Parietal lobe (tissue), 2 donors: ENCODE measurements around a stretch of chr13.

DNA sequence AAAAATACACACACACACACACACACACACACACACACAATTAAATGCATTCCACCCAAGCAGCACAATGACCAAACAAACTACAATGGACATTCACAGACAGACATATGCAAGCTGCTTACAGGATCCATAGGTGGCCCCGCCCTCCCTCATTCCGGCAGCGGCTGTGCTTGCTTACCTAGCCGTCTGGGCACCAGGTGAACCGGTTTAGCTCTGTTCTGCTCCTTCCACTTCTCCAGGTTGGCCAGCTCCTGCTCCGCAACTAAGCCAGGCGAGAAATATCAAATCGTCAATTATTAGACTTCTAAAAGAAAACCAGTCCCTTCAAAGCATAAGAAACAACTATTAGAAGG is 23.1 kb downstream of the EPSTI1 start:
- RAMPAGE, long total RNA = no peak

DNA sequence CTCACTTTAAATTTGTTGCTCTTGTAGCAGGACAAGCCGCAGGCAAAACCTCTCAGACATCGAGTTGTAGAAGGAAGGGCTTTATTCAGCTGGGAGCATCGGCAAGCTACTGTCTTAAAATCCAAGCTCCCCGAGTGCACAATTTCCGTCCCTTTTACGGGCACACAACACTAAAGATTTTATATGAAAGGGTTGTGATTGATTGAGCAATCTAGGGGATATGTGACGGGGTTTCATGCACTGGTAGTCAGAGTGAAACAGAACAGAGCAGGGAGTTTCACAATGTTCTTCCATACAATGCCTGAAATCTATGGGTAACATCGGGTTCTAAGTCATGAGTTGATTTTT is 21.9 kb downstream of the DNAJC15 start:
- RAMPAGE, long total RNA = no peak

DNA sequence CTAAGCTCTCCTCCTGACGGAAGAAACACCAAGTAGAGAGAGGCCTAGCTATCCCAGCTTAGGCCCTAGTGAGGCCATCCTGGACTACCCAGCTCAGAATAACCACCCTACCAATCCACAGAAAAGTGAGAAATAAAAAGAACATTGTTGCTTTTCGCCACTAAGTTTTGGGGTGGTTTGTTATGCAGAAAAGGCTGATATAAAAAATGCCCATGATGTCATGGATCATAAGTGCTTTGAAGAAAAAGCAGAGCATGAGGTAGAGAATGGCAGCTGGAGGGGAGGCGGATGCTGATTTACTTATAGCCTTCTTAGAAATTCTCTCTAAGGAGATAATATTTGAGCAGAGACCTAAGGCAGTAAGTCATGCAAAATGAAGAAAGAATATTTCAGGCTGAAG is 73.5 kb downstream of the DNAJC15 start:
- RAMPAGE, long total RNA = no peak

GRCh38 chr13:43307637-43308369 is 284.4 kb downstream of the DNAJC15 start:
- RAMPAGE, long total RNA = no peak

GRCh38 chr13:43363927-43364726 is 340.7 kb downstream of the DNAJC15 start:
- RAMPAGE, long total RNA = no peak

- RAMPAGE, long total RNA = no peak
These were observed 178.0 kb downstream of the ENOX1 start for GRCh38 chr13:43608769-43609140.

- RAMPAGE, long total RNA = no peak
These were observed 17.3 kb downstream of the CCDC122 start for GRCh38 chr13:43862095-43862864.

DNA sequence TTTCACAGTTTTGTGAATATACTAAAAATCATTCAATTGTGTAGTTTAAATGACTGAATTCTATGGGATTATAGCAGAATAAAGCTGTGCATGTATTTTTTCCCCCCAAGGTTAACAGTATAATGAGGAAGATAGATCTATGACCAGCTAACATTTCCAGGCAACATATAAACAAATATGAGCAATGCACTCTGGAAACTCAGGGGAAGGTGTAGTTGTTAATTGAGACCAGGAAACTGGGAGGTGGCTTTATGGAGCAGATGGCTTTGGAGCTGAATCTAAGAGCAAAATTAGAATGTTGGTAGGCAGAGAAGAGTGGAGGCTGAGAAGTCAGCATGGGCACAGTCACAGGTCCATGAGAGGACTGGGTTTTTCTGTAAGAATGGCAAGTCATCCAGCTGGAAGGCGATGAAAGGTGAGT is 41.6 kb downstream of the LACC1 start:
- RAMPAGE, long total RNA = no peak

- RAMPAGE, long total RNA = no peak
These were observed 56.0 kb downstream of the SMIM2 start for GRCh38 chr13:44104969-44105473.

DNA sequence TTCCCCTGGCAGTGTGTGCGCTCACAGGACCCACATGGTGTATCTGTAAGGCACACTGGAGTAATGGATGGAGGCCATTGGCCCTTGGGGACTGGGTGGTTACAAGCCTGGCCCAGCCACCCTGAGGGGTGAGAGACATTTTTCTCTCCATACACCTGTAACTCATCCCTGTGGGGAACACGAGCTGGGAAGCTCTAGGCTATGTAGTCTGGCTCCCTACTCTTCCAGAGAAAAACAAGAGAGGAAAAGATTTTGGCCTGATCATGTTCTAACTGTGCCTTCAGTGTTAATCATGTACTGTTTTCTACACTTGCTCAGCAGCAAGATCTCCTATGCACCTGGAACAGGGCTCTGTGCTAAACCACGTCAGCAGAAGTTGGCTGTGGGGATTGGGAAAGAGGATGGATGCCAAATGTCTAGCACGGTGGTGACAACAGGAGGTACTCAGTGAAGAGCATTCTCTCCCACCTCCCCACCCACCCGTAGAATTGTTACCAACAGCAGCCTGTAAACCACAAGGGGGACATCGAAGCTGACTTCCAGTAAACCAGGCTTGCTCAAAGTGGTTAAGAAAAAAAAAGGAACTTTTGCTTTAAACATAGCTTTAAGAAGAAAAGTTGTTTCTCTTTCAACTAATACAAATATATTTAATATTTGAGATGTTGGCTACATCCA is 44.2 kb downstream of the SMIM2 start:
- RAMPAGE, long total RNA = no peak

- RAMPAGE, long total RNA = no peak
These were observed 43.8 kb downstream of the SMIM2 start for GRCh38 chr13:44117348-44117569.

- RAMPAGE, long total RNA = no peak
These were observed 5.5 kb downstream of the SMIM2 start for GRCh38 chr13:44155585-44155998.

DNA sequence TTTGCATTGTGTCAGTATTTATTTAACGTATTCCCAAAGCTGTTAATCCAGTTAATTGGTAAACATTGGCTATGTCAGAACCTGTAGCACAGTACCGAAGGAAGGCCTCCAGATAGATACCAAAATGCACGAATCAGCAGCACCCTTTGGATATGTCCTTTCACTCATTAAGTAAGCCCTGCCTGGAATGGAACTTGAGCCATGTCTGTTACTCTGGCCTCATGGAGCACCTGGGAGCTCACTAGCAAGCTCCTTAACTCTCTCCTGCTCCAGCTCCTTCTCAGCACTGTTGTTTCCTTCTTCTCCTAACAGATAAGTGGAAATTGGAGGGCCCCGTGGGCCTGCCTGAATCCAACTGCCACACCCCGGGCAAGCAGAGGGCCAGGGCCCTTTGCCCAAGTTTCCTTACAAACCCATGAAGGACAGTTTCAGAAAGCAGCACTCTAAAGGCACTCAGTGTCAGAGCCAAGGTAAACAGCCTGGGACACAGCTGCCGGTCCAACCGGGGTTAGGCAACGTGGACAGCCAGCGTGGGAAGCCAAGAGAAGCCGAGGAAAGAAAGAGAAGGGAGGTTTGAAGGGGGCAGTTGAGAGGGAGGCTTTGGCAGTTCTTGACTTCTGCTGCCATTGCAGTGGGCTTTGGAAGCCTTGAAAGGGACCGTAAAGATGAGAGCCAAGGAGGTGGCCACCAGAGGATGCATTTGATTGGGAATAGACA is 57.7 kb upstream of the SMIM2 start:
- RAMPAGE, long total RNA = no peak

DNA sequence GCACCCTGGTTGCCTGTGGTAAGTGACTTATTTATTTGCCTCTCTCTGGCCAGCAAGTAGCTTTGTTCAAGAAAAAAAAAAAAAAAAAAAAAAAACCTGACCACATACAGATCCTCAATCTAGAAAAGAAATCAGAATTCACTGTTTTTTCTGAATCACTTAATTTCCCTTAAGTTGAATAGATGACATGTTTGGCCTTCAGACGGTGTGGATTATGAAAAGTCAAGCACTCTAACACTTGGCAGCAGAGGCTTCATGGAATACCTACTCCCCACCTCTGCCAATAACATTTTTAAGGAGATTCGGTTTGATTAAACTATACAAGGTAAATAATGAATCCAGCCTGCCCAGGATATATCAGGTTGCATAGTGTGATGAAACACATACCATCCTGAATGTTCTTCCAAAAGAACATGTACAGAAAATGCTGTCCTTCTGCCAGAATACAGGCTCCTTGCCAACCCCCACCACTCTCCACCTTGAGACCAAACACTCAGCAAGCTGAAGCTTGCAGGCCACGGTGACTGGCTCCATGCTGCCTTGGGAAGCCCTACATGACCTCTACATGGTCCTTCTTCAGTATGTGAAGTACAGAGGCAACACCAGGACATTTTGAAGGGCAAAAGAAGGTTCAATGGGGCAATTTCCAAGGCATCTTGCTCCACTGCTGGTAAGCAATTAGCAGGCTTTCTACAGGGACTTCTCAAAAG is 62.7 kb upstream of the SERP2 start:
- RAMPAGE, long total RNA = no peak

- RAMPAGE, long total RNA = no peak
These were observed 29.9 kb downstream of the SERP2 start for GRCh38 chr13:44403368-44404006.

- RAMPAGE, long total RNA = no peak
These were observed 30.6 kb downstream of the SERP2 start for GRCh38 chr13:44404007-44404921.

DNA sequence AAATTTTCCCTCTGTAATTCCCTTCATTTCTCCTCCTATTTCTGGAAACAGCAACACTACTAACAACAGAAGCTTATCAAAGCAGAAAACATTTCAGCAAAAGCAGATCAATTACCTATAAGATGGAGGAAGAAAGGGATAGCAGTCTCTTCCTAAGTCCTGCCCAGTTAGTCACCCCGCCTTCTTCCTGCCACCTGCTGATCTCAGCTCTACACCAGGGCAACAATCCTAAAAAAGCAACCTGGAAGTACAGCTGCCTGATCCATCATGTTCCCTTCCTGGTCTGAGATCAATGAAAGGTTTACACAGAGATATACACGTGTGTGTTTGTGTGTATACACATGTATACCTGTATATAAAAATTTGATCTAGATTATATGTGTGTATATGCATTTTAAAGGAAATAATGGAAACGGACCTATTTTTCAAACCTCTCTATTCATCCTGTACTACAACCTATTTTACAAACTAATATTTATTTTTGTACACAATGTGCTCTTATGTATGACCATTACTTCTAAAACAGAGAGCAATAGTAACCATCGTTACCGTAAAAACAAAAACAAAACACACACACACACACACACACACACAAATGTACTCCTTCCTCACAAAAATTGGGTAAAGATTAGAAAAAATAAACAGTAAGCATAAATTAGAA is 59.2 kb downstream of the TSC22D1 start:
- RAMPAGE, long total RNA = no peak

GRCh38 chr13:44575579-44576299 is 391 bp downstream of the TSC22D1 start:
- RAMPAGE, long total RNA = no peak

- RAMPAGE, long total RNA = no peak
These were observed 1.9 kb upstream of the TSC22D1 start for GRCh38 chr13:44578011-44578538.

GRCh38 chr13:44734354-44734893 is 158.3 kb upstream of the TSC22D1 start:
- RAMPAGE, long total RNA = no peak